Bronchial epithelial cell (primary cell): Measurements from ENCODE around the gene UCP2.

DNA sequence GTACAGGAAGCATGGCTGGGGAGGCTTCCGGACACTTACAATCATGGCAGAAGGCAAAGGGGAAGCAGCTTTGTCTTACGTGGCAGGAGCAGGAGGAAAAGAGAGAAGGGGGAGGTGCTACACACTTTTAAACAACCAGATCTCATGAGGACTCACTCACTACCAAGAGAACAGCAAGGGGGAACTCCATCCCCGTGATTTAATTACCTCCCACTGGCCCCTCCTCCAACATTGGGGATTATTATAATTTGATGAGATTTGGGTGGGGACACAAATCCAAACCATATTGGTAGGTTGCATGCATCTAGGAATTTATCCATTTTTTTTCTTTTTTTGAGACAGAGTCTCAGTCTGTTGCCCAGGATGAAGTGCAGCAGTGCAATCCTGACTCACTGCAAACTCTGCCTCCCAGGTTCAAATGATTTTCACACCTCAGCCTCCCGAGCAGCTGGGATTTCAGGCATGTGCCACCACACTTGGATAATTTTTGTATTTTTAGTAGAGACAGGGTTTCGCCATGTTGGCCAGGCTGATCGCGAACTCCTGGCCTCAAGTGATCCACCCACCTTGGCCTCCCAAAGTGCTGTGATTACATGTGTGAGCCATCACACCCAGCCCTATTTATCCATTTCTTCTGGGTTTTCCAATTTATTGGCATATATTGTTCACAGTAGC, 98.9 kb downstream of the ATG16L2 start:
- RRBS, 2 experiments, result no CpG with 5 or more reads among the region's 7 CpGs

- RRBS, 2 experiments, result no CpG with 5 or more reads among the region's 8 CpGs
These were observed 27.8 kb downstream of the FCHSD2 start for GRCh38 chr11:73114149-73114969.

GRCh38 chr11:73152823-73153883, 11.0 kb upstream of the FCHSD2 start:
- RRBS, 2 experiments, result no CpG with 5 or more reads among the region's 6 CpGs

- RRBS, 2 experiments, result no CpG with 5 or more reads among the region's 5 CpGs
These were observed 33.4 kb upstream of the FCHSD2 start for GRCh38 chr11:73175421-73176101.

- RRBS, 2 experiments, result no CpG with 5 or more reads among the region's 2 CpGs
These were observed 22.7 kb upstream of the P2RY2 start for GRCh38 chr11:73195218-73195855.

DNA sequence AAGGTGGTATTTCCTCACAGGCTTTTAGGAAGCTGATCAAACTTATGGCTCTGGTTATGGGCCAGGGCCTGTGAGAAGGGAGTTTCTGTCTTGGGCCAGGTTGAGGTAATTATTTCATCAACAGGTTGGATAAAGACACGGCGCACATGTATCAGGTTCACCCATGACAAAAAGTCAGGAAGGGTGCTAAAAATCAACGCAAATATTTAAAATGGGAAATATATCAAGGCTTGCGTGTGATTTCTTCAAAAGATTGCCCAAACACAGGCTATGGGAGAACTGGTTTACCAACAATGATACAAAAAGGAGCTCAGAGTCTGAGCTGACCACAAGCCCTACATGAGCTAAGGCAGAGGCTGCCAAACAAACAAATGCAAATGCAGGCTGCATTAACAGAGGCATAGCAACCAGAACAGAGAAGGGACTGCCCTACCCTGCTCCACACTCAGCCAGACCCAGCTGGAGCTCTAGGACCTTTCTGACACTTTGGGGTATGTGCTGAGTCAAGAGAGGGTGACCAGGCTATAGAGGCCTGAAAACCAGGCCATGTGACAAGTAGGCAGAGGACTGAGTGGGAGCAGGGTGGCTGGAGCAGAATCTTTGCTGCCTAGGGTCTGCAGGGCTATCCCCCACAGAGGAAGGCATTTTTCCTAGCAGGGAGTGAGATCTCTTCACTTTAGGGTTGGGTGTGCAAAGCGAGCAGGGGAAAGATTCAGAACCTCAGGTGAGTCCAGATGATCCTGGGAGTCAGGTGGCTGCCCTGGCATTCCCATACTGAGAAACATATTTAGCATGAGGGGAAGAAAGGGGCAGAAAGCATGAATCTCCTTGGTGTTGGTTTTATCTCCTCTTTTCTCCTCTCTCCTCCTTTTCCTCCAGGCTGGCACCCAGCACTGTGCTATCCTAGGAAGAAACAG, 17.8 kb upstream of the P2RY2 start:
- RRBS, 2 experiments, result no CpG with 5 or more reads among the region's 5 CpGs

GRCh38 chr11:73217137-73217695, 865 bp upstream of the P2RY2 start:
- RRBS, 2 experiments, result no CpG with 5 or more reads among the region's 11 CpGs

DNA sequence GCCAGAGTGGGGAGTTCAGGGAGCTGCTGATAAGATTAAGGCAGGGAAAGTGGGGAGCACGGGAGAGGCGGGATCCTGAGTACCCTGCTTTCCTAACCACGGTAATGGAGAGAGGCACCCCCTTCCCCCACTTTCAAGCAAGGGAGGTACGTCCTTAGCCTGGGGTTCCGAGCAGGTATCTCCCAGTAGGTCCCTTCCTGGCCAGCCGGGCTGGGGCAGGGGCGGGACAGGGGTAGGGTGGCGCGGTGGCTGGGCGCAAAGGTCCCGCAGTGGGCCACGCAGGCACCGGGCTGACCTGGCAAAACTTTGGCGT, 393 bp upstream of the P2RY2 start:
- RRBS, 2 experiments, result 2 to 4% methylated on average over 7 of the region's 14 CpGs

GRCh38 chr11:73242249-73243168, 24.4 kb downstream of the P2RY2 start:
- RRBS, 2 experiments, result 5% methylated on average over 2 of the region's 14 CpGs

DNA sequence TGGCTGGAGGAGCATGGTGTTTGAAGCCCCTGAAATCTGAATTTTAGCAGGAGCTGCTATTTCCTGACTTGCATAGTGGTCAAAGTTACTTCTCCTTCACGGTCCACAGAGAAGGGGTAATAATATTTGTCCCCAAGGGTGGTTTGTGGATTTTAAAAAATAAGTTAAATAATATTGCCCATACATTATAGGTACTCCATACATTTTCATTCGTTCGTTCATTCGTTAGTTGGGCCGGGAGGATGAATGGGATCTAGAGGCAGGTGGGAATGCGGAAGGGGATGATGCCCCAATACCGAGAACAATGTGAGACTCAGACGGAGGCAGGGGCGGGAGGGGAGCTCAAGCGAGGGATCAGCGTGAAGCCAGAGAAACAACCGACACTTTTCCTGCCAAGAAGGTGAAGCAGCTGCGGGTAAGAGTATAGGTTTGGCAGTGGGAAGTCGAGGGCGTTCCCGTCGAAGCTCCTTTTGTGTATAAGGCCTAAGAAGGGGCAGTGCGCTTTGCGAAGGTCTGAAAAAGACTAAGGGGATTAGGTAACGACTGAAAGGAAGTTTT, 1.2 kb upstream of the ARHGEF17 start:
- RRBS, 2 experiments, result no CpG with 5 or more reads among the region's 20 CpGs

DNA sequence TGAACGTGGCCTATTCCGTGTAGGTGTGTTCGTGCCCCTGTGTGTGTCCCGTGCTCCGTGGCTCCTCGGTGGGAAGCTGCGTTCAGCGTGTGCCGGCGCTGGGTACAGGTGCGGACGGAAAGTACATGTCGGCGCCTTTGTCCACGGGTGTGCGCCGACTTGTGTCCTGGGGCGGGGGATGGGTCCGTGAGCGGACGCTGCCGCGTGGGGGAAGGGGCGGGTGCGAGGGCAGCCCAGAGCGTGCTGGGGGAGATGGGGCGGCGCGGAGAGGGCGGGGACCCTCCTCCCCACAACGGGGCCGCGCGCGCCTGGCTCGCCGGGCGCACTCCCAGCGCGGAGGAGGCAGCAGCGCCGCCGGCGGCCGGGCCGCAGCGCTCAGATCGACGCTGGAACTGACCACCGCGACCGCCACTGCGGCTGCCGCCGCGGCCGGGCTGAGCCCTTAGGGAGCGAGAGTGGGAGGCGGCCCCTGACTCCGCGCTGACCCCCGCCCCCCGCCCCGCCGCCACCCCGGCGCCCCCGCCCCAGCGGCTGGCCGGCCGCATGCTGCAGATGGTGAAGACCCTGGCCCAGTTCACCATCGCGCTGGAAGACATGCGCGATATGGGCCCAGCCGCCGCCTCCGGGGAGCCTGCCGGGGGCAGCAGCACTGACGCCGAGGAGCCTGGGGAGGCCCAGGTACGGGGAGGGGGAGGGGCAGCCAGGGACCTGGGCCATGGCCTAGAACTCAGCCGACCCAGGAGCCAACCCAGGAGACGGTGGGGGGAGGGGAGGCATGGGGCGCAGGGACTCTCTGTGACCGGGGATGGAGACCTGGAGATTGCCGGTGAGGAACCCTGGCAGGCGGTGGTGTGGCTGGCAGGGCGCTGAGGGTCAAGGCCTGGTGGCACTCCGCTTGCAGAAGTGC, 33.3 kb upstream of the RELT start:
- RRBS, 2 experiments, result 3 to 4% methylated on average over 35 of the region's 90 CpGs

GRCh38 chr11:73344091-73344999, 31.9 kb upstream of the RELT start:
- RRBS, 2 experiments, result no CpG with 5 or more reads among the region's 30 CpGs

GRCh38 chr11:73388172-73389272, 12.3 kb downstream of the RELT start:
- RRBS, 2 experiments, result 8 to 18% methylated on average over 9 of the region's 27 CpGs

DNA sequence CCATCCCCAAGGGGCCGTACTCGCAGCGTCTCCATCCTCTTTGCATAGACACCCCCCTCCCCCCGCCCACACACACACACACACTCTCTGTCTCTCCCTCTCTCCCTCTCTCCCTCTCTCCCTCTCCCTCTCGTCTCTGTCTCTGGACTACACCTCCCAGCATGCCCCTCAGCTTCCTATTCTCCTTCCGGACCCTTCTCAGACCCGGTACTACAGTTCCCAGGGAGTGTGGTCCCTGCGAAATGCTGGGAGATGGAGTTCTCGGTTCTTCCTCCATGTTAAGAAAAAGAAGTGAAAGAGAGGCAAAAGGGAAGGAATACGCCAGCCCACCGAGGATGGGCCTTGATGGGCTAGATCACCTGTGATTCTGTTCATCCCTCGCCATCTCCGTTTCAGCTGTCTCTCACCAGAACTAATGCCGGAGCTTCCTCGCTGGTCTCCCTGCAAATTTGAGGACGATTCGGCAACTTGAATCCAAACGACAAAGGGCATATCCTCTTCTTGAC, 569 bp upstream of the FAM168A start:
- RRBS, 2 experiments, result no CpG with 5 or more reads among the region's 18 CpGs

GRCh38 chr11:73931151-73931483, 19.7 kb upstream of the DNAJB13 start:
- RRBS, 2 experiments, result no CpG with 5 or more reads among the region's 7 CpGs

- RRBS, 2 experiments, result 0 to 1% methylated on average over 13 of the region's 54 CpGs
These were observed at the start of gene UCP2 for GRCh38 chr11:73982588-73983167. TSS of gene UCP2 (minus strand) at chr11:73982843.

- RRBS, 2 experiments, result no CpG with 5 or more reads among the region's 4 CpGs
These were observed 948 bp downstream of the UCP3 start for GRCh38 chr11:74007940-74008334.

DNA sequence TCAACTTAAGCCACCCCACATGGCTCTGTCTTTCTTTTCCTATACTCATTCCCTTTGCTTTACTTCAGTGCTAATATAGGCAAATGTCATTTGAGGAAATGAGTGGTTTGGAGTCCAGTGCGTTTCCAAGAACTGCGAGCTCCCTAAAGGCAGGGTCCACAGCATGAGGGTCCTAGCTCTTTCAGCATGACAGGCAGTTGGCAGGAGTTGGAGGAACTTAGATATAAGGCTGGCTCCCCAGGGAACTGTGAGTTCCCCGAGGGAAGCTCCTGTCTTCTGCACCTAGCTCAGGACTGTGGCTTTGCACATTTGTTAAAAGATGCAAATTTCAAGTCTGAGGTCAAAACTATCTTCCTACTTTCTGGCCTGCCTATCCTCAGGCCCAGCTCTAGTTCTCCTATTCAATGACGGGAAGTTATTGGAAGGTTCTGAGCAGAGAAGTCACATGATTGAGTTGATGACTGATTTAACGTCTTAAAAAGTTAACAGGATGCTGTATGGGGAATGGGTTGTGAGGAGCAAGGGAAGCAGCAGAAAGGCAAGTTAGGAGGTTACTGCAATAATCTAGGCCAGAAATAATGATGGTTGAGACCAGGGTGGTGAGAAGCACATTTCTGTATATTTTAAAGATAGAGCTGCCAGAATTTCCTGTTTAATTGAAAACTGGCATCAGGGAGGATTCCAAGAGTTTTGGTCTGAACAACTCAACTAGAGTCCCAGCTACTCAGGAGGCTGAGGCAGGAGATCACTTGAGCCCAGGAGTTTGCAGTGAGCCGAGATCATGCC, 11.7 kb upstream of the UCP3 start:
- RRBS, 2 experiments, result no CpG with 5 or more reads among the region's 6 CpGs

- RRBS, 2 experiments, result no CpG with 5 or more reads among the region's 8 CpGs
These were observed 21.9 kb upstream of the UCP3 start for GRCh38 chr11:74030537-74031414.

DNA sequence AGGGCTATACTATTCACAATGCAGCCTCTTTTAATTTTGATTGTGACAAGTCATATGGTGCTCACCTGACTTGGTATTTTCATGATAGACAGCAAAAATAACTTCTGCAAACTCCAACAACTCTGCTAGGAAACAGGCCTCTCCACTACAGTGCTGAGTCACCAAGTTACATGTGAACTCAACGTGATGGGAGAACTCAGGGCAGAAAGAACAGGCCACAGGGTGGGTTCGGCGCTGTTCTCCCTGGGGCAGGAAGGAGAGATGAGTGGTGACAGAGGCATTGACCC, 76.6 kb upstream of the UCP3 start:
- RRBS, 2 experiments, result no CpG with 5 or more reads among the region's 3 CpGs